A172 (cell line): Measurements from ENCODE around the gene YIPF1.

GRCh38 chr1:52550512-52550843, 2.4 kb downstream of the TUT4 start:
- RAMPAGE, long total RNA, result no peak

DNA sequence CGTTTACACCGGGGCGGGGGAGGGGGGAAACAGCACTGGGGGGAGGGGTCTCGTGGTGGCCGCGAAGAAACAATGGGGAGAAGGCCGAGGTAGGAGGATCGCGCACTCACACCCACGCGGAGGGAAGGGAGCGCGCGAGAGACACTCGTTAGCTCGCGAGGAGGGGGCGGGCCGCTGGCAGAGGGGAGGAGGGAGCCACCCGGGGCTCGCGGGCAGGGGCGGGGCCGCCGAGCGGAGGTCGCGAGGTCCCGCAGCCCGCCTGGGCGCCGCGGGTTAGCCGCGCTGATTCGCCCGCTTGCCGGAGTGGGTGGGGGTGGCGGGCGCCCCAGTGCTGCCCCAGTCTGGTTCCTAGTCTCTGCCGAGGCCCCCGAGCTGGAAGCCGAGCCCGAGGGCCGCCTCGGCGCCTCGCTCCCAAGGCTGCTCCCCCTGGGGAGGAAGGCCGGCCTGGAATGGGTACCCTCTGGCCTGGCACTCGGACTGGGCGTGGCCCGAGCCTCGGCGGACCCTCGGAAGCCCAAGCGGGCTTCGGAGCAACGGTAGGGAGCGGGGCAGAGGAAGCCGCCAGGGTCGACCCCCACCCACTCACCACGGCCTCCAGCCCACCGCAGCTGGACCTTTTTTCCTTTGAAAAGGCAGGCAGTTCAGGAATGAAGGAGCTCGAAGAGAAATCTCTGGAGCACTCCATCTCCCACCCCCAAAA, 581 bp upstream of the TUT4 start:
- RAMPAGE, long total RNA, result no peak

- RAMPAGE, long total RNA, result no peak
These were observed 1.1 kb downstream of the SHISAL2A start for GRCh38 chr1:52633915-52634570.

DNA sequence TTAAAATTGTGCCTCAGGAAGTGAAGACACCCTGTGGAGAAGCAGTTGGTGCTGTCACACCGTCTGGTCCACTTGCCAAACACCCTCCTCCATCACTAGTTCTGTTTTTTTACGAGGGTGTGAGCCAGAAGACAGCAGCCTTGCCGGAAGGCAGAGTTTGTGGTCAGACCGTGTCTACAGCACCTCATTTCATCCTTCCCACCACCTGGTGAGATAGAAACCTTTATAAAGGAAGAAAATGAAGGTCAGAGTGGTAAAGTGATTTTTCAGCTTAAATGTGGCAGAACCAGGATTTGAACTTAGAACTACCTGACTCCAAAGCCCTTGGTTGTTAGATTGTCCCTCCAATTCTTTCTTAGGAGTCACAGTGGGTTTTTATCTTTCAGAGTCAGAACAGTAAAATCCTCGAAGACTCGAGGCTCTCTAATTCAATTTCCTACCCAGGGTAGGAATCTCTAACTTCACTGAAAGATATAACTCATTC, 4.6 kb downstream of the SHISAL2A start:
- RAMPAGE, long total RNA, result no peak

GRCh38 chr1:52698688-52699004, 499 bp upstream of the COA7 start:
- RAMPAGE, long total RNA, result no peak

- RAMPAGE, long total RNA, result no peak
These were observed 23.8 kb downstream of the ZYG11B start for GRCh38 chr1:52750103-52750446.

DNA sequence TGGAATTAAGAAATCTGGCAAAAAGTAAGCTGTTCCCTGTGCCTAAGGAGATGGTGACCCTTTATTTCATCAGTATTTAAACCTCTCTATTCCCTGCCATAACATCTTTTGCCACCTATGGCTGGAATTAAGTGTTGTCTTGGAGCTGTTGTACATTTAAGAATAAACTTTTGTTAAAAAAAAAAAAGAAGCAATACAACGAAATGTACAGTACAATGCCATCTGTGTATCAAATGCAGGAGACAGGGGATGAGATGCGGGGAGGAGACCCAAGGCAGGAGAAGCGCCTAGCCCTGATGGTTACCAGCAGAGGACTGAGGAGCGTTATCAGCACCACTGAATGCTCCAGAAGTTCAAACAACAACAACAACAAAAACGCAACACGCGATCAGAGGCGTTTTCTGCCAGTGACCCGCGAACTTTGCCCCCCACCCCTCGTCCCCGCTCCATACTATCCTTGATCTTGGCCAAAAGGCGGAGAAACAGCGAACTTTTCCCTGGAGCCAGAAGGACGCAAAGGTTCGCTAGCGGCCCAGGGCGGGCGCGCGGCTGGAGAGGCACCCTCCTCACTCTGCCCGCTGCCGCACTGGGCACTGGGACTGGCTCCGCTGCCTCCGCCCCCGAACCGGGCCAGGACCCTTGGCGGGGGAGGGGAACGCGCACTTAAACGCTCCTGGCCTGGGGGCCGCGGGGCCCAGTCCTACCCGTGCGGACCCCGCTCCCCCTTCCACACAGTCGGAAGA, 799 bp downstream of the ECHDC2 start:
- RAMPAGE, long total RNA, result no peak

DNA sequence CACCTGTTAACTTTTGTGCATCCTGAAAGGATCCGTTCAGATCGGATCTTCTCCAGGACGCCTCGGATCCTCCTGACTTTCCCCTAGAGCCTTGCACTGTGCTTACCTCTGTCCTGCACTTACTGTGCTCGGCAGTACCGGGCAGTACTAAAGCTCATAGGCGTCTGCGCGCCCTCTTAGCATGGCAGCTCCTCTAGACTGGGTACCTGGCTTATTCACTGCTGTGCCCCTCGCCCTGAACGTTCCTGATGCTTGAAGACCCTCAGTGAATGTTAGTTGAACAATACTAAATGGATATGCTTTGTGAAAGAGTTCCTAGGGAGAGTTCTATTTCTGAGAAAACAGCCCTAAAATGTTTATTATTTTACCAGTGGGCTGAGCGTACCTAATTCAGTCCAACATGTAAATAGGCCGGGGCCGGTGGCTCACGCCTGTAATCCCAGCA, 1.0 kb downstream of the SCP2 start:
- RAMPAGE, long total RNA, result no peak

DNA sequence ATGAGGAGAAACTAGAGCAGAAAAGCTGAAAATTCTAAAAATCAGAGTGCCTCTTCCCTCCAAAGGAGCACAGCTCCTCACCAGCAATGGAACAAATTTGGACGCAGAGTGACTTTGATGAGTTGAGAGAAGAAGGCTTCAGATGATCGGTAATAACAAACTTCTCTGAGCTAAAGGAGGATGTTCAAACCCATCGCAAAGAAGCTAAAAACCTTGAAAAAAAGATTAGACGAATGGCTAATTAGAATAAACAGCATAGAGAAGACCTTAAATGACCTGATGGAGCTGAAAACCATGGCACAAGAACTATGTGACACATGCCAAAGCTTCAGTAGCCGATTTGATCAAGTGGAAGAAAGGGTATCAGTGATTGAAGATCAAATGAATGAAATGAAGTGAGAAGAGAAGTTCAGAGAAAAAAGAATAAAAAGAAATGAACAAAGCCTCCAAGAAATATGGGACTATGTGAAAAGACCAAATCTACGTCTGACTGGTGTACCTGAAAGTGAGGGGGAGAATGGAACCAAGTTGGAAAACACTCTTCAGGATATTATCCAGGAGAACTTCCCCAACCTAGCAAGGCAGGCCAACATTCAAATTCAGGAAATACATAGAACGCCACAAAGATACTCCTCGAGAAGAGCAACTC, 56.2 kb upstream of the PODN start:
- RAMPAGE, long total RNA, result no peak

DNA sequence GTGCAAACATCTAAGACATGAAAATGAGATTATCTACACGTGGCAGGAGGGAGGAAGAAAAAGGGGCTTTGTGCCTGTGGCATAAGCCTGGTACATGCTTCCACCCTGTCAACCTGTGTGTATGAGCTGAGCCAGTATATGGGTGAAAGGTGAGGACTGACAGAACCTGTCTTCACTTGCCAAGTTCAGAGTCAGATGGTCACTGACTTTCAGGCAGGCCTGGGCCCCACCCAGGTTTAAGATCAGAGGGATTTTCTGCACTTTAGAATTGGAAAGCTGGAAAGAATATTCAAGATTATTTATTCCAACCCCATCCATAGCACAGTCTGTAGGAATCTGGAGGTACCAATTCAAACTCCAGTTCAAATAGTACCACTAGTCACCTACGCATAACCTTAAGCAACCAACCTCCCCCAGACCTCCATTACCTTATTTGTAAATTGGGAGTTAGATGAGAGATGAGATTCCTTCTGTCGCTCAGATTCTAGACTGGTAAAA, 1.8 kb downstream of the CPT2 start:
- RAMPAGE, long total RNA, result no peak

GRCh38 chr1:53327160-53327561, 709 bp downstream of the LRP8 start:
- RAMPAGE, long total RNA, result no peak

DNA sequence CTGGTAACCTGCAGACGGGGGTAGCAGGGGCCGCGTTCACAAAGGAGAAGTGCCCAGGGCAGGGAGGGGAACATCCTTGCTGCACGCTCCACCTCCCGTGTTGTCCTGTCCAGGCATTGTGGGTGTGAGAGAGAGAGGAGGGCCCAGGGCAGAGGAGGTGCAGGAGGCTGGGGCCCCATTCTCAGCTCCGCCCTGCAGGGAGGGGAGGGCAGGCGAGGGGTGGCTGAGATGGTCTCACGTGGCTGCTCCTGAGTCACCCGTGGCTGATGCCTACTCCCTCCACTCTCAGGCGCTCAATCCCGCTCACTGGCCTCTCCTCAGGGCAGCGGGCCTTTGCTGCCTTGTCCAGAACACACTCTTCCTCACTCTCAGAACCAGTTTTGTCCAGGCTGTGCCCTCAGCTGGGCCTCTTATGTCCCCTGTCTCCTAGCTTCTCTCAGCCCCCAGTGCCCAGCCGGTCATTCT, 50.1 kb downstream of the DMRTB1 start:
- RAMPAGE, long total RNA, result no peak

GRCh38 chr1:53889407-53890494, at the start of gene YIPF1:
Gene YIPF1, minus strand, starts transcription at chr1:53889797.
- RAMPAGE, long total RNA, result start-site peak on the minus strand at chr1:53889772-53889806, 195 and 95 reads in 2 replicates

DNA sequence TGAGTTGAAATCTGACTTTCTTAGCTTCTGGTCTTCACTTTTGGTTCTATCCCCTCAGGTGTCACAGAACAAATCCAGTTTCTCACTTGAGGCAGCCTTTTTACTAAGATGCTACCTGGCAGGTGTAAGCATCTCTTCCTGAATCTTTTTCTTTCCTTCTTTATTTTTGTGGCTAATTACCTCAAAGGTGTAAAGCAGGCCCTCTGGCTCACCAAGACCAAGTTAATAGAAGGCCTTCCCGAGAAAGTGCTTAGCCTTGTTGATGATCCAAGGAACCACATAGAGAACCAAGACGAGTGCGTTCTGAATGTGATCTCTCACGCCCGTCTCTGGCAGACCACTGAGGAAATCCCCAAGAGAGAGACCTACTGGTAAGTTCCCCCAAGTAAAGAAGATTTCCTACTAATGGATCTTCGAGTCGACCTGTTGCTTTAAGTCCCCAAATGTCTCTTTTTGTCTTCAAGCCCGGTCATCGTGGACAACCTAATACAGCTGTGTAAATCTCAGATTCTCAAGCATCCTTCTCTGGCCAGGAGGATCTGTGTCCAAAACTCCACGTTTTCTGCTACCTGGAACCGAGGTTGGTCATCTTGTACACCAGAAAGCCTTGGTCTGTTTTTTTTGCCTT, 5.0 kb downstream of the MRPL37 start:
- RAMPAGE, long total RNA, result no peak

GRCh38 chr1:54240522-54241784, 41.0 kb downstream of the MRPL37 start:
- RAMPAGE, long total RNA, result no peak

DNA sequence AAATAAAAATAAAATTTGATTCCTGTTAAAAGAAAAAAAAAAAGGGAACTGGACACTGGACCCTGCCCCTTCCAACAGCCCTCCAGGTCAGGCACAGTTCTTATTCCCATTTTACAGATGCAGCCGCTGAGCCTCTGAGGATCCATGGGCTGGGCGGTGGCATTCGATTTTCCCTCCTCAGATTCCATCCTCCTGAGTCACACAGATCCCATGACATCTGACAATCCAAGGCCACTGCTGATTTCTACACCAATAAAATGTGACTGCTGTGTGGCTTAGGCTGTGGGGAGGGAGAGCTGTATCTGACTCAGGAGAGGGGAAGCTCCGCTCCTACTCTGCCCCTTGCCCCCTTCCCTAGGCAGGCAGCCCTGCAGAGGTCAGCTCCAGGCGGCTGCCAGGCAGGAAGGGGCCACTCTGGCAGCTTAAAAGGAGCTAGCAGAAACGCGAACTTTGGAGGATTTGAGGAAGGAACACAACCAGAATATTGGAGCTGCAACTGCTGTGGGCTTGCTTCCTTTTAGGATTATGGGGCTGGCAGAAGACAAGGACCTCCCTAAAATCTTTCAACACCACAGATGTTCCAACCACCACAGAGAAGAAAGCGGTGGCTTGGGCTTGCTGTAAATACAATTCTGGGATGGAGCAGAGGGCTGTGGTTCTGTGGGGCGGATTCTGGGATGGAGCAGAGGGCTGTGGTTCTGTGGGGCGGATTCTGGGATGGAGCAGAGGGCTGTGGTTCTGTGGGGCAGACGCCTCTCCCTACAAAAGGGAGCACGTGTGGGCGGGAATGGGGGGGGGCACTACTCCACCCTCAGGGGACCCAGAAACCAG, 50.0 kb downstream of the MRPL37 start:
- RAMPAGE, long total RNA, result no peak

DNA sequence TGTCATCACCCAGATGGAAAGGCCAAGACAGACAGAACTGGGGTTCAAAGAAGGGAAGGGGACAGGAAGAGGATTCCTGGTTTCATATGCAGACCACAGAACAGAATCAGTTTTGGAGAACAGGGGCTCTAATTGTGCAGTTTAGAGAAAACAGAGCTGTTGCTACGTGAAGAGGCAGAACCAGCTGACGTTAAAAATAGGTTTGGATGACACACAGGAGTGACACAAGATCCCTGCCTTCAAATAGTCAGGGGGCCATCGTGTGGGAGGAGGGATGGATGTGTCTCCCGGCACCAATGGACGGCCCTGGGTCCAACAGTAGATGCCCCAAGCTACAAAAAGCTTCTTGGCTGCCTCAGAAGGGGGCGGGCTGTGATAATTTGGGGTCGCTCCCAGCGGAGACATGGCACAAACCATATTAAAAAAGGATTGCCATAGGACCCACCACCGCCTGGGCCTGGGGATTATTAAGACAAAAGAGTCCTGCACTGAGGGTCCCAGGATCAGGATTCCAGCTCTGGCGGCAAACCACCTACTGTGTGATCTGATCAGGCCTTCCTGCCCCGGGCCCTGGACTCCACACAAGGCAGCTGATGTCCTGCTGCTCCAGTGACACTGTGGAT, 87.9 kb downstream of the MRPL37 start:
- RAMPAGE, long total RNA, result no peak

DNA sequence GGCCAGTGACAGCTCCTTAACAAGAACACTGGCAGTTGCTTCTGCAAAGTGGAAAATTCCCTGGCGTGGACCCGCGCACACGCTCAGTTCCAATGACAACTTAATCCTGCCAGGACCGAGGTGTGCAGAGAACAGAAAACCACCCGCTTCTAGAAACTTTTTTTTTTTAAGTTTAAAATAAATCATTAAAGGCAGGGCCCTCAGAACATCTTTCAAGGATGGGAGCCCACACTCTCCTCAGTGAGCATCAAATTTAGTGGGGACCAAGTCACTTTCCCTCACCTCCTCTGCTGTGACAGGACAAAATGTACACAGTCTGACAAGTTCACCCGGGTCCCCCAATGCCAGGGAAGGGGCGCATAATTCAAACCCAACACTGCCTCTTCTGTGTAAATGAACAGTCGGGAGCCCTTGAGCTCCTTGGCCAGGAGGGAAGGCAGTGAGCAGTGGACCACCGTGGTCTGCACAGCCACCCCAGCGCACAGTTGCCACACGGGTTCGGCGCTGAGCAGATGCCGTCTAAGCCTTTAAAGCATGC, 91.1 kb downstream of the MRPL37 start:
- RAMPAGE, long total RNA, result no peak

- RAMPAGE, long total RNA, result no peak
These were observed 151.5 kb downstream of the MRPL37 start for GRCh38 chr1:54351164-54352122.

- RAMPAGE, long total RNA, result no peak
These were observed 173.5 kb upstream of the ACOT11 start for GRCh38 chr1:54374506-54374905.